Metastatic Liver Carcinoma in the Lung (tissue), 2 donors: Measurements from ENCODE around the gene TSHZ1.

DNA sequence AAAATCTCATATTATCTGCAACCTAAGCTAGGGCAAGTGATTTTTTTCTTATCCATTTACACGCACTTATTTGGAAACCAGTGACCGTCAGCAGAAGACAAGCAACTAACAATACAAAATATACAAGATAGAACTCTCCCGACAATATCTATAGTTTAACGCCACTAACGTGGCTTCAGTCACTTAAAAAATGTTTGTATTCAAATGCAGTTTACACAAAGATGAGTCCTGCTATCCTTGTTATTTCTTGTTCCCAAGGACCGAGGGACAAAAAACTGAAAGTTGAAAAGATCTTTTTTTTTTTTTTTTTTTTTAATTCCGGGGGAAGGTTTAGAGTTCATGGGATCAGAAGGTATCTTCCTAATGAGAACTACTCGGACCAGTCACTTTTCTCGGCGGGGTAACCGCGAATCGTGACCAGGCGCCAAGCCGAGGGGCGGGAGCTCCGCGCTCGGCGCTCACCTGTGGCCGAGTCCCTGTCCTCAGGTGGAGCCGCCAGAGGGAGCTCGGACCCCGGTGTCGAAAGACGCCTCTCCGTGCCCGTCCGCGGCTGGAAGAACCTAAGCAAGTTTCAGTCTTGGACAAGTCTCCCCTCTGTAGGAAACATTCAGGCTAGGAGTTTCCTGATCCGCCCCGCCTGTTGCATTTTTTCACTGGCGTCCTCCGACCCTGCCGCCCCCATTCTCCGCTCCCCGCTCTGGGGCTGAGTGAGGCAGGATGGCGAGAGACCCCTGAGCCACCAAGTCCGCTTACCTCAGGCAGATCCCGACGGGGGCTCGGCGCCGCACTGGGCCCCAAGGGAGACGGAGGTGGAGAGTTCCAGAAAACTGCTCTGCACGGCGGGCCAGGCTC lies 686 bp downstream of the DSEL start:
- PRO-cap, 2 experiments = peak in 2 of 2 experiments; most common plus-strand start position 498 of the sequence (in 2); most common minus-strand start position 277 of the sequence (in 1)

DNA sequence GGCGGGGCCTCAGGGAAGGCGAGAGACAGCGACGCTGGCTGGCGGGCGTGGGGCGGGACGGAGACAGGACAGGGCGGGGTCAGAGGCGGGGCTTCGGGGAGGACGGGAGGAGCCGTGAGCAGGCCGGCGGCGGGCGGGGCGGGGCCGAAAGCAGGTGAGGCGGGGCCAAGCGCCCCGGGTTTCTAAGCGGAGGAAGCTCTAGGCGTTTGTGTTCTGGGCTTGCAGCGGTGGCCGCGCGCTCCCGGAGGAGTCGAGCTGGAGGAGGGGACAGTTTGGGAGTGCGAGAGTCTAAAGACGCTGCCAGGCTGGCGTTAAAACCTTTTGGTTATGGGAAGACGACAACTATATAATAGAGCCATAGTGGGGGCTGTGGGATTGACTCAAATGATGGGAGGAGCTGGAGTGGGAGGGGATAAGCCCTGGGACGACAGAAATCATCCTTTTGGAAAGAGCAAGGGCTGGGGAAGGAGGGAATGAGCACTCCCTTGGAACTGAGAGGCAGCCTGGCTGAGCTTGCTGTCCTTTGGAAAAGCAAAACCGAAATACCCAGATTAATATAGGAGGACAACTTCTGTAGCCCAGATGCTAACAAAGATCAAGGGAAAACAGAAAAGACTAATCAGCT lies 417 bp upstream of the DSEL start:
- PRO-cap, 2 experiments = peak in 2 of 2 experiments; most common plus-strand start position 209 of the sequence (in 2)

- PRO-cap, 2 experiments = no peak in any of the 2 experiments
Observed at GRCh38 chr18:69367368-69367567, 33.4 kb upstream of the DOK6 start.

DNA sequence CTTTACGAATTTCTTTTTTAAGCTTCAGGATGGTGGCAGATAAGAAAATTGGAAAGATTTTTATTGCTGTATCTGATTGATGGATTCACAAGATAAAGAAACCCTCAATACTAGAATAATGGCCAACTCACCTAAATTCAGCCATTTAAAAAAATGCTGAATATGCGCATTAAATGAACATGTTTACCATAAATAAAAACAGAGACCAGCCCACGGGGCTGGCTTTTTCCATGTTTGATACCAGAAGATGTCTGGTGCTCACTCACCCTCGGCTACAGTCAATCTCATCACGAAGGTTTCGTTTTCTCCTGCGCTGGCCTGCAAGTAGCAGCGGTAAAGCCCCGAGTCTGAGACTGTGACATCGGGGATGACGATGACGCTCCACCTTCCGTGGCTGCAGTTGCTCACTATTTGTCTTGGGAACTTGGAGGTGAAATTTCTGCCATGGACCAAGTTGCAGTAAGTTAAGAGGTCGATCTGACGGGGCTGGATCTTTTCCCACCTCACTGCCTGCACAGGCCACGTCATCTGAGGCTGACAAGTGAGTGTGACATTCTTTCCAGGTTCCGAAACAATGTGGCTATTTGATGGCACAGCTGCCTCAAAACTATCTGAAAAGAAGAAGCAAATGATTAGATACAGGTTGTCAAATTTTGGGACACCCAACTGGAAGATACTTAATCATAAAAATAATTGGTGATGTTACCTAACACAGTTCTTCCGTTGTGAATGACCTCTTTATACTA lies 52.1 kb downstream of the CD226 start:
- PRO-cap, 2 experiments = no peak in any of the 2 experiments

DNA sequence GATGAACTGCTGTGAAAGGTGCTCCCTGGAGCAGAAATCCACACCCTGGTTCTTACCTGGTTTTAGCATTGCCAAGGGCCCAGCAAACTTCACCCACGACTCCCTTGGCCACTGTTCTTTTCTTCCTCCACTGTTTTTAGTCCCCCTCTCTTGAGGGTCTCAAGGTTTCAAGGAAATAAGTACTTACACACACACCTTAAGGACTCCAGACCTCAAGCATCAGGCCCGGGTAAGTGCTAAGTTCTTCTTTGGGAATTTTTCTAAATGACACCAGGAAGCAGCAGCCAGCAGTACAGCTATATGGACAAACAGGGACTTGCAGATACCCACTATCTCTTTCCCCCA lies 13.8 kb upstream of the CD226 start:
- PRO-cap, 2 experiments = no peak in any of the 2 experiments

DNA sequence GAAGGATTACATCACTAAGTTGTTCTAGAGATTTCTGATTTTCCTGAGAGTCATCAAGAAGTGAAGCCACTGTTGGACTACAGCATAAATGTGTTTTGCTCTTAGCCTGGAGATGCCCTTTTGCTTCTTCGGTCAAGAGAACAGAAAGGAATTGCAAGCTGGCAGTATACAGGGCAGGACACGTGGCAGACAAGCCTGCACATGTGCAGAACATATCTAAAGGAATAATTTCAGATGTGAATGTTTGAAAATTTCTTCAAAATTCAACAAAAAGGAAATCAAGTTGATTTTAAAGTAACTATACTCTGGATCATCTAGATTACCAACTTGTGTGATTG lies 100.3 kb upstream of the CD226 start:
- PRO-cap, 2 experiments = no peak in any of the 2 experiments

- PRO-cap, 2 experiments = no peak in any of the 2 experiments
Observed at GRCh38 chr18:70375954-70376584, 87.2 kb downstream of the SOCS6 start.

- PRO-cap, 2 experiments = no peak in any of the 2 experiments
Observed at GRCh38 chr18:70489894-70490352, 201.1 kb downstream of the SOCS6 start.

DNA sequence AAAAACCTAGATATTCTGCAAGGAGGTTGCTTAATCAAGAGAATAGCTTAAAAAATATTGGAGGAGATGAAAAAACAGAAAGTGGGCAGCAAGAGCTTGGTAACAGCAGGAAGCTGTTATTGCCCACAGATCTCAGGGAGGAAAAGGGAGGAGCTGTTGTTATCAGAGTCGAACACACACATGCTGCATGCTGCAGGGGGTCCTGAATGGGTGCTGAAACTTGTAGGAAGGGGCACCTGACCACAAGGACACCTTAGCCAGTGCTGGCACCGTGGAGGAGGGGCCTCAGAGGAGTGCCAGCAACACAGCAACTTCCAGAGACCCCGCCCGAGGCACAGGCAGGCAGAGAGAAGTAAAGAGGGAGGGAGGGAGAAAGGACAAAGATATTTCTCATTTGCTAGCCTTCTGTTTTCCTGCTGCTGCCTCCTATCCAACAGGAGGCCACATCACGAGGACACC lies 332.9 kb downstream of the SOCS6 start:
- PRO-cap, 2 experiments = no peak in any of the 2 experiments

DNA sequence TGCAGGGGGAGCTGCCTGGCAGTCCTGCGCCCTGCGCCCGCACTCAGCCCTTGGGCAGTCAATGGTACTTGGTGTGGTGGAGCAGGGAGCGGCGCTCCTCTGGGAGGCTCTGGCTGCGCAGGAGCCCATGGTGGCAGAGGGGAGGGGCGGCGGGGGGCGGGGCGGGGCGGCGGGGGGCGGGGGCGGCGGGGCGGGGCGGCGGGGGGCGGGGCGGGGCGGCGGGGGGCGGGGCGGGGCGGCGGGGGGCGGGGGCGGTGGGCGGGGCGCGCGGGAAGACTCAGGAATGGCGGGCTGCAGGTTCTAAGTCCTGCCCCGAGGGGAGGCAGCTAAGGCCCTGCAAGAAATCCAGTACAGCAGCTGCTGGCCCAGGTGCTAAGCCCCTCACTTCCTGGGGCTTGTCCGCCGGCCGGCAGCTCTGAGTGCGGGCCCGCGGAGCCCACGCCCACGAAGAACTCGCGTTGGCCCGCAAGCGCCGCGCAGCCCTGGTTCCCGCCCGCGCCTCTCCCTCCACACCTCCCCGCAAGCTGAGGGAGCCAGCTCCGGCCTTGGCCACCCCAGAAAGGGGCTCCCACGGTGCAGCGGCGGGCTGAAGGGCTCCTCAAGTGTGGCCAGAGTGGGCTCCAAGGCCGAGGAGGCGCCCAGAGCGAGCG lies 923.6 kb downstream of the SOCS6 start:
- PRO-cap, 2 experiments = no peak in any of the 2 experiments

- PRO-cap, 2 experiments = no peak in any of the 2 experiments
Observed at GRCh38 chr18:72910018-72910400, 42.2 kb upstream of the NETO1 start.

DNA sequence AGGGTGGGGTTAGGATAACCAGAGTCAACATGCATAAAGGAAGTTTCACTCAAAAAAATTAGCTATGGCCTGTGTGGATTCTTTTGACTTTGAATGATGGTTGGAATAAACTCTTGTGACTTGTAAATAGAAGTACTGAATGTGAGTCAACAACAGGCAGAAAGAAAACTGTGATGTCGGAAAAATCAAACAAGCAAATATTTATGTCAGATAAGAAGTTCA lies 68.3 kb downstream of the TIMM21 start:
- PRO-cap, 2 experiments = no peak in any of the 2 experiments

- PRO-cap, 2 experiments = no peak in any of the 2 experiments
Observed at GRCh38 chr18:74216948-74217334, 68.6 kb downstream of the TIMM21 start.

GRCh38 chr18:74508826-74509295 lies 12.7 kb downstream of the CNDP2 start:
- PRO-cap, 2 experiments = no peak in any of the 2 experiments

- PRO-cap, 2 experiments = no peak in any of the 2 experiments
Observed at GRCh38 chr18:74809369-74810342, 212.0 kb downstream of the ZNF407 start.

DNA sequence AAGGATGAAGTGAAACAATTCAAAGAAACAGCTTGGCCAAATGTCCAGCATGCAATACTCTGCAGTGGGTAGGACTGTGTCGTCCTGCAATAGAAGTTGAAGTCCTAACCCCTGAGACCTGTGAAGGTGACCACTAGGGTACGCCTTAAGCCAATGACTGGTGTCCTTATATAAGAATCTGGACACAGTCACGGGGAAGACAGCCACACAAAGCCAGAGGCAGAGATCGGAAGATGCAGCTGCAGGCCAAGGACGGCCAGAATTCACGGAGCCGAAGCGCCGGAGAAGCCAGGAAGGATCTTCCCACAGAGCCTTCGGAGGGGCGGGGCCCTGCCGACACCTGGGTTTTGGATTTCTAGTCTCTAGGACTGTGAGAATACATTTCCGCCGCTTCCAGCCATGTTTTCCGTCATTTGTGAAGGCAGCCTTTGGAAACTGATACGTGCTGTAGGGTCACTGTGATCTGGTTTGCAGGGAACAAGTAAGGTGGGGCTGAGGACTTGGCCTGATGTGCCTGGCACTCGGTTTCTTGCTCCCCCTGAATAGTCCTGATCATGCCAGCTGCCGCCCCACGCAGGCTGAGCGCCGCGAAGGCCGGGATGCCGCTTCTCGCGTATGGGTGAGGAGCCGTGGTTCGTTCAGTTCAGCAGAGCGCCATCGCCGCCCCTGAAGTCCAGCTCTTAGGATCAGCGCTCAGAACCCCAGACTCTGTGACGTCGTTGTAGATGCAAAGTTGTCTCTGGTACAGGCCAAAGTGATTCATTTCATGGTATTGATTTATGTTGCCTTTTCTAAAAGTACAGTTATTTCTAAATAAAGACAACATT lies 38.7 kb downstream of the PTGR3 start:
- PRO-cap, 2 experiments = no peak in any of the 2 experiments

DNA sequence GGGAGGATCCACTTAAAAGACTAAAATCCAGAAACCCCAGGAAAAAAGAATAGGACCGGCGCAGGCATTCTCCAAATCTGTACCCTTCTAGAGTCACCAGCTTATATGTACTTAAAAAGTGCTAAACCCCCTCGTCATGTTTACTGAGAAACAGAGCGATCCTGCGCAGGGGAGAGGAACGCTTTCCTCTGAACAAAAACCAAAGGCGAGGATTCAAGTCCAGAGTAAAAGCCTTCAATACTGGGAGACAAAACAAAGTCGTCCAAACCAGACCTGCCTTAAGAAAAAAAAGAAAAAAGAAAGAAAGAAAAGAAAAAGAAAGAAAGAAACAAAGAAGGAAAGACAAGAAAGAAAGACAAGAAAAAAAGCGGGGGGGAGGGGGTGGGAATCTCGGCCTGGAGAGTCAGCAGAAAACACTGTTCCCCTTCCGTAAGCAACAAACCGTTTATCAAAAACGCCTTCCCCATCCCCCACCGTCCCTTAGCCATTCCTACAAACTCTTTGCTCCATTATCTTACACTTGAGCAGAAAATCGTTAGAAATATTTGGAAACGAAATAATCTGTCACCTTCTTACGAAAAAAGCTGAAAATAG lies 3.4 kb downstream of the PTGR3 start:
- PRO-cap, 2 experiments = no peak in any of the 2 experiments

DNA sequence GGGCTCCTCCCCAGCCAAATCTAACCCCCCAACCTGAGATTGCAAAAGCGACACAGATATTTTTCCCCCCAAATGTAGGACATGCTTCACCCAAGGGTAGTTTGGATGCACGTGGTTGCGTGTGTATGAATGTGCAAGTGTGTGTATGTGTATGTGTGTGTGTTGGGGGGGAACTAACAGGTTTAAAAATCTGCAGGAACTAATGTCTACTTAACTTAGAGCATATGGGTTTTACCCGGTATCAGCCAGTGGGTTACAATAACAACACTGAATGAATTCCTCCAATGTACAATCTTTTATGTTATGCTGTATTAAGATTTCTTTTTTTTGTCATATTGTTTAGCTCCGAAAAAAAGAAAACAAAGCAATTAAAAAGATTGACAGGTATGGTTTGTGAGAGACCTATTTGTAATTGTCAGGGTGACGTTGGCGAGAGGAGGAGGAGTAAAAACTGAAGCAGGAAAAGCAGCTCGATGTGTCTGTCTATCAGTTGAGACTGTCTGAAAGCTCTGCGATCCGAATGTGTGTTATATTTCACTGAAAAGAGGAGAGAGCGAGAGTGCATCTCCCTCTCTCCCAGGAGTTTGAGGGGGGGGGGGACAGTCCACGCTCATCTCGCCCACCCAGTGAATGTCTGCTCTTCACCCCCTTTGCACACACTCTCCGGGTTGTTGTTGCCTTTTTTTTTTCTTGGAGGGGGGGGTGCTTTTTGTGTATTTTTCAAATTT lies at the start of gene TSHZ1:
TSS of gene TSHZ1 (plus strand) at position 489 of the 728 bp plus-strand sequence.
- PRO-cap, 2 experiments = peak in 2 of 2 experiments; most common plus-strand start position 489 of the sequence (in 2)

DNA sequence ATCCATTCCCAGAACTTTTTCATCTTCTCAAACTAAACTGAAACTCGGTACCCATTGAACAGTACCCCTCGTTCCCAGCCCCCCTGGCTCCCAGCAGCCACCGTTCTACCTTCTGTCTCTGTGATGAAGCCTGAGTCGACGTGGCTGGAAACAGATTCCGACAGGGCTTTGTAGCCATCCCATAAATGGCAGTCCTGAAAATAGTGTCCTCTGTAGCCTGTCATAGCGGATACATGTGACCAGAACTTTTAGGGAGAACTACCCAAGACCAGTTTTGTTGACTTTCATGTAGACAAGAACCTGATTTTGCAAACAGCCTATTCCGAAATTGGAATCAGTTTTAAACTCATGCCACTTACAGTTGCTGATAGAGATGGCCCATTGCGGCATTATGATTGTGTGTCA lies 59.1 kb downstream of the TSHZ1 start:
- PRO-cap, 2 experiments = no peak in any of the 2 experiments

DNA sequence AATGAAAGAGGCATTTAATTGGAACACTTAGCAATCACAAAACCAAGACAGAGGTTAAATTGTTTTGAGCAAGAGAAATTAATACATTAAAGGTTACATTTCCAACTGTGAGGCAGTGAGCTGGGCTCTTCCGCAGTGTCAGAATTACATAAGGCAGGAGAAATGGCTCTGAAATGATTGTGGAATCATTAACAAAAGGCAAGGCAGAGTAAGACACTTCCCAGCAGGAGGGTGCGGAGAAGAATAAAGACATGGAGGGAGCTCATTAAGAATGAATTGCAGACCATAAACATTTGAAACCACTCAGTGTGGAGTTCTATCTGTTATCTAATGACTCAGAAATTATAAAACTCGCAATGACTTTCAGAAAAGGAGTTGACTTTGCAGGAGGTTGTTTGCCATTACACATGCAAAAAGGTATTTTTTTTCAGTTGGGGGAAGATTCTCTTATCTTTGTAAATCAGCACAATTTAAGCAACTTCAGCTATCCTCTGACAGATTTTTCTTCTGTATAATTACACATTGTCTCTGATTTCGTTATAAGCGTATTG lies 77.0 kb downstream of the SMIM21 start:
- PRO-cap, 2 experiments = no peak in any of the 2 experiments